ENCODE measurements around the genes RSPRY1, PLLP and CNGB1.

GRCh38 chr16:57186215-57187092 is at the start of gene RSPRY1:
TSS of gene RSPRY1 (plus strand) at chr16:57186329.
- PRO-cap, result bidirectional peak, plus-strand start at chr16:57186313, minus-strand start at chr16:57186039
- RAMPAGE, long total RNA, 3 experiments, result start-site peak on the plus strand in 3 of 3 experiments, at chr16:57186286-57186382 at its widest, 46 to 102 reads per replicate

DNA sequence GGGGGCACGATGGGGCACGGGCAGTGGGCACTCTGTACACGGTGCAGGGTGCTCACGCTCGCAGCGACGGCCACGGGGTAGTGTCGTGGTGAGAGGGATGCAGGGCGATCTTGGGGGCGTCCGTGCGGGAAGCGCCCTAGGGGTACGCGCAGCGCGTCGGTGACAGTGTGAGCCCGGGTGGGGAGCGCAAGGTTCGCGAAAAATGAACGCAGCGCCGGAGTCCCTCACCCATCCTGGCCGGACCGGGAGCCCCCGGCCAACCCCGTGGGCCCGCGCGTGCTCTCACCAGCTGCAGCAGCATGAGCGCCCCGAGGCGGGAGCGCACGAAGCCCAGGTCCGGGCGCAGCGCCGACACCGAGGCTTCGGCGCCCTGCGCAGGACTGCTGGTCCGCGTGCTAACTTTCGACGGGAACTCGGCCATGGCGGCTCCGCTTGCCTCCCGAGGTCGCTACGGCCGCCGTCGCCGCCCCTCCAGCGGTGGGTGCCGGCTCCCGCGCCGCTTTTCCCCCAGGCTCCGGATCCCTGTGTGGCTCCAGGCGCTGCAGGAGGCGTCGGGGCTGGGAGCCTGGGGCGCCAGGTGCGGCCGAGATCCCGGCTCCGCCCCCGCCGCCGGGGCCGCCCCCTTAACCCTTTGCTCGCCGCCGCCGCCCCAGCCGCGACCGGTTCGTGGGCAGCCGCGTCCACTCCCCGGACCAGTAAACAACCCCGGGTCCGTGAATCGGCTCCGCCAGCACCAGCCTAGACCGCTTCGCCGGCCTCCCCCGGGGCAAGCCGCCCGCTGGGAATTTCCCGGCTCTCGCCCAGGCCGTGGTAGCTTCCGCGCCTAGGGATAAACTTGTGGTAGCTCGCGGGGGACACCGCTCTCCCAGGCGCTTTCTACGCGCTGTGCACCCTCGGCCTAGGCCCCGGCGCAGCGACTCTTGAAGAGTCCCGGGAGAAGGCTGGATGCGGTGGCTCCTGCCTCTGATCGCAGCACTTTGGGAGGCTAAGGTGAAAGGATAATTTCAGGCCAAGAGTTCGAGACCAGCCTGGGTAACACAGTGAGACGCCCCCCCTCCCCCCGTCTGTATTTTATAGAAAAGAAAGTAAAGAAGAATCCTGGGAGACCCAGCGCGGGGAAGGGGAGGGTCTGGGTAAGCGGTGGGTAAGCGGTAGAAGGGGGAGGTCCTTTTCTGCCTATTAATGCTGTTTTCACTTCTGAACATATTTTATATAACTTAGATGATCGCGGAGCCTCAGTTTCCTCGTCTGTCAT is at the start of gene PLLP:
TSS of gene PLLP (minus strand) at position 553 of the 1,255 bp plus-strand sequence.
- PRO-cap, result bidirectional peak, plus-strand start at position 695 of the sequence, minus-strand start at position 524 of the sequence
- RAMPAGE, long total RNA, 3 experiments, result start-site peak on the minus strand in 3 of 3 experiments, centred at positions 540 to 543 of the sequence, 206 to 1,288 reads per replicate

DNA sequence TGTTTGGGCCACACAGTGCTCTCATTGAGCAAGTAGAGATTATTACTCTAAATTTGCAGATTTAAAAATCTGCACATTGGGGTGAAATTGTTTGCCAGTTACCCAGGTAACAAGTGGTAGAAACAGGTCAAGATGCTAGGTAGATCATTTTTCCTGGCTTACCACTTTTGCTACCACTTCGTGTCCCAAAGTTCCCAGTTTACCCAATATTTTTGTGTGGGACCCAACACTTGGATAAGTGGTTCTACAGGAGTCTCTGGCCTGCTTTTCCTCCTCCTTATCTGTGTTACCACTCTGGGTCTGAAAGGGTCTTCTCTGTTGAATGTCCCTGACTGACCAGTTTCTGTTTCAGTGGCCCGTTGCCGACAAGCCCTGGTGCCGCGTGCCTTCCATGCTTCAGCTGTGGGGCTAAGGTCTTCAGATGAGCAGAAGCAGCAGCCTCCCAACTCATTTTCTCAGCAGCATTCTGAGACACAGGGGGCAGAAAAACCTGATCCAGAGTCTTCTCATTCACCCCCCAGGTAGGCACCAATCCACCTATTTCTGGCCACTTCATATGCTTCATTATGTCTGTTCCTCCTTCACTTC is 3.5 kb downstream of the COQ9 start:
- PRO-cap, result no peak
- RAMPAGE, long total RNA, 3 experiments, result start-site peak on the plus strand in 1 of 3 experiments, centred at position 433 of the sequence, 18 reads per replicate

DNA sequence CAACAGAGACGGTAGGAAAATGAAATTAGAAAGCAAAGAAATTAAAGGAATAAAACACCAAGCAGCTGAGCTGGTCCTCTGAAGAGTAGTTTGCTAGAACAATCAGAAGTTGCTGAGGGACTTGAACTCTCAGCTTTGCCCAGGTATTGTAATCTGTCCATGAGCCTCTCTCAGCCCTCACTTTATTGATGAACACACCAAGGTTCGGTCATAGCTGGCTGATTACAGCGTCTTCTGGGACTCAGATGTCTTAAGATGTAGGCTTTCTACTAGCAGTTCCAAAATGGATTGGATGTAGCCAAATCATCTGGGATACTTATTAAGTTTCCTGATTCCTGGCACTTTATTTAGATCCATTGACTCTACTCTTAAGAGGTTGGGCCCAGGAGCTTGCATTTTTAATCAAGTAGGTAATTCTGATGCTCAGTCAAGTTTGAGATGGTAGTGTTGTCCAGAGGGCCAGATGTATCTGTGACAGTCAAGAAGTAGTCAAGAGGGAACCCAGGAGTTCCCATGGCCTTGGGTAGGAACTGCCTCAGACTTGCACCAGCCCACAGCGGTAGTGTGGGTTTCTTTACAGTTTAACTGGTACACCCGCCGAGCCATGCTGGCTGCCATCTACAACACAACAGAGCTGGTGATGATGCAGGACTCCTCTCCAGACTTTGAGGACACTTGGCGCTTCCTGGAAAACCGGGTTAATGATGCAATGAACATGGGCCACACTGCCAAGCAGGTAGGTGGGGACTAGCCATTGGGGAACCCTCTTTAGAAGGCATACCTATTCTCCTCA is 3.3 kb upstream of the POLR2C start:
- PRO-cap, result no peak
- RAMPAGE, long total RNA, 3 experiments, result start-site peak on the plus strand in 1 of 3 experiments, centred at position 628 of the sequence, 25 reads per replicate

DNA sequence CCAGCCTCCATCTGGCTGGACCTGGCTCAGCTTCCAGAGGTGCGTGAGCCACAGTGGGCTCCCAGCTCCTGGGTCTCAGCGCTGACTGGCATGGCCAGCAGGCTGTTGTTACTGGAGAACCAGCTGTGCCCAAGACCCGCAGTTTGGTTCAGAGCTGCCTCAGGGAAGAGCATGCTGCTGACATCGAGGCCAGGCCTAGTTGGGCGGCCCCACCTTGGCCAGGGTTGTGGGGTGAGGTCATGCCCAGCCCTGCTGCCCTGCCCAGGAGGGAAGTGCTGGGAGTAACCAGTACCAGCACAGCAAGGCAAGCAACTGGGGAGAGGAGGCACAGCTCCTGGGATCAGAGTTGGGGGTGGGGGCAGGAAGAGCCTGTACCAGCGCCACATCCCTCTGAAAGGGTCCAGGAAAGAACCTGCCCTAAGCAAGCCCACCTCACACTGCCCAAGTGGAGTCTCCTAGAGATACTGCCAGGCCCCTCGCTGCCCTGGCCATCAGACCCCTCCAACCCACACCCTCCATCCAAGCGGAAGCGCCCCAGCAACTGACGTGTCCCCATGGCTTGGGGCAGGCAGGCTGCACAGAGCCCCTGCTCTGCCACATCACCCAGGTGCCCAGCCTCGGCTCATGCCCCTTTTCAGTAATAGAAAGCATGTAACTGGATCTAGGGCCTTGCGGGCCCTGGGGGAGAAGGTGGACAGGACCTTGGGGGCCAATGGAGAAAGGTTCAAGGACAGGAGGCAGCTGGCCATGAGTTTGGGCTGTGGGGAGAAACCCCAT is 1.0 kb downstream of the DOK4 start:
- PRO-cap, result no peak
- RAMPAGE, long total RNA, 3 experiments, result no peak in any of the 3 experiments

DNA sequence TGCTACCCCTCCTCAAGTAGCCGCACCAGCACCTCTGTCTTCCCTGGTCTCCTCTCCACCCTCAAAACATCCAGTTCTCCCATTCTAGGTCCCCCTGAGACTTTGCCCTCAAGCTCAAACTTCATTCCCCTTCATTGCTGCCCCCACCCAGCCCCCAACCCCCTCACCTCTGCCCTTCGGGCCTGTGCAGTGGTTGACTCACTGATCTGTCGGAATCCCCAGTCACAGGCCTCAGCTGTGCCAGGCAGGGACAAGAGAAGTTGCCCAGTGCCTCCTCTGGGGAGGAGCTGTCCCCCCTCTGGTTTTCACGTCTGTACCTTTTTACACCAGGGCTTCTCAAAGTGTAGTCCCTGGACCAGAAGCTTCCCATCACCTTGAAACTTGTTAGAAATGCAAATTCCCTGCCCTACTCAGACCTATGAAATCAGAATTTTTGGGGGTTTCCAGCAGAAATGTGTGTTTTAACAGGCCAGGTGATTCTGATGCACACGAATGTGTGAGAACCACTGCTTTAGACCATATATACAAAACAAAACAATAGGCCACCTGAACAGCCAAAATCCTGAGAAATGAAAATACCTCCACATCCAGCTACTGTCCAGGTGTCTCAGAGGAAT is 744 bp upstream of the DOK4 start:
- PRO-cap, result no peak
- RAMPAGE, long total RNA, 3 experiments, result no peak in any of the 3 experiments

DNA sequence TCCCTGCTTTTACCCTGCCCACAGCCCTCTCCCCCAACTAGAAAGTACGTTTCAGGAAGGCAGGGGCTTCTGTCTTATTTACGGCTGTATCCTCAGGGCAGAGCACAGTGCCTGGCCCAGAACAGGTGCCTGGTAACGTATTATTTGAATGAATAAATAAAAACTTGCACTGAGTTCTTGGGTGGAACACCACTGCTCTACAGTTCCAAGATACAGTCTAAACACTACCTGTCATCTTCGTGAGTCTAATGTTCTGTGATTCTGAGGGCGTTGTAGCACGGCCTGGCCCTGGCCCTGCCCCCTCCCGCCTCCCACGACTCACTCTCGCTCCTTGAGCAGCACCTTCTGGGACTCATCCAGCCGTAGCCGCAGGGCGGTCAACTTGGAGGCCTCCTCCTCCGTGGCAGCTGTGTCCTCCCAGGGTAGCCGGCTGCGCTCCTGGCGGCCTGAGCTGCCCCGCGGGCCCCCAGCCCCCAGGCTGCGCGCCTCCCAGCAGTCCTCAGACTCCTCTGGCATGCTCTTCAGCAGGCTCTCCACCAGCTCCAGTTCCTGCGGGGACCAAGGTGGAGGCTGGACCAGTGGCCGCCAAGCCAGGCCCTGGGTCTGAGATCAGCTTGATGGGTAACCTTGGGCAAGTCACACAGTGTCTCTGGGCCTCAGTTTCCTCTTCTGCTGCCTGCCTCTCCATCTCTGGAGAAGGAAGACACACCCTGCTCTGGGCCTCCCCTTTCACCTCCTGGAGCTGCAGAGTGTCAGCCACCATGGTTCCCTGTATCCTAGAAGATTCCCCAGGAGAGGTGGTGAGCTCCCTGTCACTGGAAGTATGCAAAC is 10.6 kb downstream of the CCDC102A start:
- PRO-cap, result no peak
- RAMPAGE, long total RNA, 3 experiments, result no peak in any of the 3 experiments

DNA sequence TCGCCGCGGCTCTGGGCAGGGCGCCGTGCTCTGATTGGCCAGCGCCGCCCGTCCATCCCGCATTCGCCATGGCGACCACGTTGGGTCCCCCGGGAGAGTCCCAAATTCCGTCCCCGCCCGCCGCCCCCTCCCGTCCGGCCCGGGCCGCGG is 409 bp downstream of the CCDC102A start:
- PRO-cap, result no peak
- RAMPAGE, long total RNA, 3 experiments, result no peak in any of the 3 experiments

GRCh38 chr16:57537411-57537996 is 1.1 kb upstream of the CCDC102A start:
- PRO-cap, result no peak
- RAMPAGE, long total RNA, 3 experiments, result no peak in any of the 3 experiments

DNA sequence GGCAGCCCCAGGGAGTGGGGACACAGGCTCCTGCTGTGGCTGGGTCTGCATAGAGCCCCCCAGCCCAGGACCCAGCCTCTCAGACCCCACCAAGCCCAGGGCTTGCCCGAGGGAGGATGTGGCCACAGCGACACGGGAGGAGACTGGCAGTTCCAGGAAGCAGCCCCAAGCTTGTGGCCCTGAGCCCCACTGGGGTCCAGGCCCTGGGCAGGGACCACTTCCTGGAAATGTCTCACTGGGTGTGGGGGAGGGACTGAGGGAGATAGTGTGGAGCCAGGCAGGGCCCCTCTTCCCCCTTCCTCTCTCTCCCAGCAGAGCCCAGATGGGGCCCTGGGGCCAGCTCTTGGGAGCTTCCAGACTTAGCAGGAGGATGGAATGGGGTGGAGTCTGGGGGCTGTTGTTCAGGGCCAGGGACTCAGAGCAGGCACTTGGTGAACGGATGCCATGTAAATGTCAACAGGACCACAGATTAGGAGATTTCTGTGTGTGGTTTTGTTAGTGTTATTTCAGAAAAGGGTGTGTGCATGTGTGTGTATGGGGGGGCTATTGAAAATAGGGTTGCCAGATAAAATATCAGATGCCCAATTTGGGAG is 35.4 kb downstream of the ADGRG5 start:
- PRO-cap, result no peak
- RAMPAGE, long total RNA, 3 experiments, result no peak in any of the 3 experiments

GRCh38 chr16:57590538-57590990 is 37.9 kb upstream of the ADGRG1 start:
- PRO-cap, result no peak
- RAMPAGE, long total RNA, 3 experiments, result no peak in any of the 3 experiments

- PRO-cap, result no peak
- RAMPAGE, long total RNA, 3 experiments, result no peak in any of the 3 experiments
These were observed 8.9 kb upstream of the ADGRG1 start for GRCh38 chr16:57619281-57620202.

DNA sequence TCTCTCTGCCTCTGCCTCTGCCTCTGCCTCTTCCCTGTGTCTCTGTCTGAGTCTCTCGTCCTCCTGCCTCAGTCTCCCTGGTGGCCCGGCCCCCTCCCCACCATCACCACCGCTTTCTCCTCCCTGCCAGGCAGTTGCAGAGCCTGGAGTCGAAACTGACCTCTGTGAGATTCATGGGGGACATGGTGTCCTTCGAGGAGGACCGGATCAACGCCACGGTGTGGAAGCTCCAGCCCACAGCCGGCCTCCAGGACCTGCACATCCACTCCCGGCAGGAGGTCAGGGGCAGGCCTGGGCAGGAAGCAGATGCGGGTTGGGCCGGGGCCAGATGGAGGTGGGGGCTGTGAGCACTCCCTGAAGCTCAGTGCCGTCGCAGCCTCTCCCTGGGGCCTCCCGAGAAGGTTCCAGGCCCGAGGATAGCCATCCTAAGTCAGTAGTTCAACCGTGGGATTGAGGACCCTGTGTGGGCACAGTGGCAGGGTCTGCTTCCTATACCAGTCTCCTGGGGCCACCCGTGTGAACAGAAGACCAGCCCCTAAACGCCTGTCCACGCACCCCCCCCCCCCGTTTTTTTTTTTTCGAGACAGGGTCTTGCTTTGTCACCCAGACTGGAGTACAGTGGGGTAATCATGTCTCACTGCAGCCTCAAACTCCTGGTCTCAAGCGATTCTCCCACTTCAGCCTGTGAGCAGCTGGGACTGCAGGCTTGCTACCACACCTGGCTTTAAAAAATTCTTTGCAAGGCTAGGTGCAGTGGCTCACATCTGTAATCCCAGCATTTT is 14.1 kb upstream of the ADGRG3 start:
- PRO-cap, result no peak
- RAMPAGE, long total RNA, 3 experiments, result no peak in any of the 3 experiments

GRCh38 chr16:57675712-57676553 is 7.8 kb downstream of the ADGRG3 start:
- PRO-cap, result no peak
- RAMPAGE, long total RNA, 3 experiments, result no peak in any of the 3 experiments

DNA sequence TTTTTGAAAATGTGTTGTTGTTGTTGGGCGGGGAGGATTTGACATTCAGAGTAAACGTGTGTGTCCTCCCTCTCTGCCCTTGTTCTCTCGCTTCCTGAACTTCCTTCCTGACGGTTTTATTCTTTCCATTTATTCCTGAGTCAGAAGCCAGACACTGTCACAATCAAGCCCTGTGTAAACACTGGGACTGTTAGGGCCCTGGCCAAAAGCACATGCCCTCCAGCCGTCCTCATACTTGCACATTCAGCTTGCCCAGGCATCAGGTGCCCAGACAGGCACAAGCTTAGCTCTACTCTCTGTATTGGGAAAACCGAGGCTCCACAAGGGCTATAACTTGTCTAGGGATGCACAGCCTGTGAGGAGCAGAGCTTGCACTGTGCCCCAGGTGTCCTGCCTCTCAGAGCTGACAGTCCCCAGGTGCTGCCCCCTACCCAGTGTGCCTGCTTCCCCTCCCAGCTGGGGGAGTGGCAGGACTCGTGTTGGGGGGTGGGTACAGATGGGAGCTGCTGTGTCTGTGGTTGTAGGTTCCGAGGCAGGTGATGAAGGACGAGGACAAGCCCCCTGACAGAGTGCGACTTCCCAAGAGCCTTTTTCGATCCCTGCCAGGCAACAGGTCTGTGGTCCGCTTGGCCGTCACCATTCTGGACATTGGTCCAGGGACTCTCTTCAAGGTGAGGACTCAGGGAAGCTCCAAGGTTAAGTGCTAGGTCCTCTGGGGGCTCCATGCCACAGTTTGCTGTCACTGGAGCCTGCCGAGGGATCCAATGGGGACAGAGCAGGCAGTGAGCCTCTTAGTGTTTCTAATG is 9.7 kb downstream of the ADGRG3 start:
- PRO-cap, result no peak
- RAMPAGE, long total RNA, 3 experiments, result no peak in any of the 3 experiments

DNA sequence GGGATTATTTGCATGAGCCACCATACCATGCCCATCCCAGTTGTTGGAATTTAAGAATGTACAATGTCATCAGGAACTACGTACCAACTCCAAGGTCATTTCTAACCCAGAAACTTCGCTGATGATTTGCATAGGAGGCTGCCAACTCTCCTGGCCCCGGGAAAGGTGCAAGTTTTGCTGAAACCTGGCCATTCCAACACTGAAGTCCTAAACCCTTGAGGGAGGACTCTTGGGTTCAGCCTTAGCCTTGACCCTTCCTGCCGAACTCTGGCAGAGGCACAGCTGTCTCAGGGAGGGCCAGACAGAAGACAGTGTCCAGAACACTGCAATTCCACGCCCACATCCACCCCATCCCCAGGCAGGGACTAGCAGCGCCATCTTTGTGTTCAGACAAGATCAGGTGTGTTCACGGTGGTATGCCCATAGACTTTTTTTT is 3.0 kb upstream of the KIFC3 start:
- PRO-cap, result no peak
- RAMPAGE, long total RNA, 3 experiments, result no peak in any of the 3 experiments

DNA sequence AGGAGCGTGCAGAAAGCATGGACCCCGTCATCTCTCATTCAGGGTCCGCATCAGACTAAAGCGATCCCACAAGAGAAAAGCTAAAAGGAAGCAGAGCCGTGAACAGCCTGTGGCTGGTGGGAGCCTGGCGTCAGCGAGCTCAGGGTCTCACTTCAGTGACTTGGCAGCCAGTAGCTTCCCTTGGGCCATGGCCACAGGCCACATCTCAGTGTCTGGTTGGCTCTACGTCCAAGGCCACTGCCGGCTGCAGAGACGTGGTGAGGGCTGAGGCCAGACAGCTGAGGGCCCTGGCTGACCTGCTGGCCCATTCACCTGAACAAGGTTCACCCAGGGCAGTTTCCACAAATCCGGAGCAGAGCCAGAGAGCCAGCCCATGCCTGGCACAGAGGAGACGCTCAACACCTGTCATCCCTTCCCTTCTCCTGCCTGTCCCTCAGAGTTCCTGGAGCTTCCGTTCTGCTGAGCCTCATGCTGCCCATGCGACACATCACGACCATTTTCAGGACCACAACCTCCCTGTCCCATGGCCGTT is 24.9 kb upstream of the KIFC3 start:
- PRO-cap, result no peak
- RAMPAGE, long total RNA, 3 experiments, result no peak in any of the 3 experiments

- PRO-cap, result no peak
- RAMPAGE, long total RNA, 3 experiments, result no peak in any of the 3 experiments
These were observed 54.8 kb downstream of the CNGB1 start for GRCh38 chr16:57916101-57916565.

DNA sequence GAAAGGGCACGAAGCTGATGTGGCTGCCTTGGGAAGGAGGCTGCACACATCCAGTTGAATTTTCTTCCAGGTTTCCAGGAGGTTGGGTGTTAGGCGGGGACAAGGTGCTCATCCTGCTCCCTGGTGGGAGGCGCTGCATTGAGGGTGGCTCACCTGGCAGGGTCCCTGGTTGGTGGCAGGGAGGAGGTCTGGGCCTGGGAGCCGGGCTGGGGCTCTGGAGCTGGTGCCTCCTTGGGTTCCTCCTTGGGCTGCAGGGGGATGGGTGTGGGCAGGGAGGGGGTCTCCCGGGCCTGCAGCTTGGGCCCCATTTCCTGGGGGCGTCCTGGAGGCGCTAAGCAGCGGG is 11.2 kb downstream of the CNGB1 start:
- PRO-cap, result no peak
- RAMPAGE, long total RNA, 3 experiments, result no peak in any of the 3 experiments

DNA sequence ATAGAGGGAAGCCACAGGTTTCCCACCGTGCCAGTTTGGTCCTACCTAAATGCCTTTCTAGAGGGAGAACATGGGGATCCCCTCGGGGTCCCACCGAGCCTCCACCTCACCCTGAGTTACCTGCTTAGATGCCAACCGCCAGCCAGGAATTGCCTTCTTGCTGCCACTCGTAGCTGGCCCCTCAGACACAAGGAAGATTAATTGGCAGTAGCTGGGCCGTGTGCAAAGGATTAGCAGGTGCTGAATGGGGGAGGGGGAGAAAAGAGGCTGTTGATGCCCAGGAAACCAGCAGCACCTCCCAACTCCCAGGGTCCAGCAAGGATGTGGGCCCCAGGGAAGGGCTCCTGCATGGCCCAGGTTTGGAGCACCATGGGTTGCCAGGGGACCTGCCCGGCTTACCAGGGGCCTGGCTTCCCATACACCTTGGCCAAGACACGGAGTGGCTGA is at the start of gene CNGB1:
TSS of gene CNGB1 (minus strand) at position 189 of the 447 bp plus-strand sequence.
- PRO-cap, result no peak
- RAMPAGE, long total RNA, 3 experiments, result no peak in any of the 3 experiments

Measured in tibial nerve (tissue), 3 donors.